Subcutaneous preadipocyte (primary cell): ENCODE results near the genes SLC30A2, ZNF593, SH3BGRL3 and ZNF683.

- CAGE, long polyA plus RNA = no peak
Observed at GRCh38 chr1:26045226-26046478, at the start of gene SLC30A2. Gene SLC30A2, minus strand, starts transcription at chr1:26046118.

DNA sequence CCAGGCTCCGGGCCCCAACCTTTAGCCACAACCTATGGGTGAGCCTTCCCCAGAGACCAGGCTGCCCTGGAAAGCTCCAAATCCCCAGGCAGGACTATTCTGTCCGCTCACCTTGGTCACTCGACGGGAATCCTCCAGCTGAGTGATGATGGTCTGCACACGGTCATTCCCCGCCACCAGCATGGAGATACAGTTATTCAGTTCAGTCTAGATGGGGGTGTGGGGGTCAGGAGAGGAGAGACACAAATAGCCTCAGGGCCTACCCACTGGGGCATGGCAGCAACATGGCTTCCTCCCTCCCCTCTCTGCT lies 7.3 kb downstream of the TRIM63 start:
- CAGE, long polyA plus RNA = no peak

DNA sequence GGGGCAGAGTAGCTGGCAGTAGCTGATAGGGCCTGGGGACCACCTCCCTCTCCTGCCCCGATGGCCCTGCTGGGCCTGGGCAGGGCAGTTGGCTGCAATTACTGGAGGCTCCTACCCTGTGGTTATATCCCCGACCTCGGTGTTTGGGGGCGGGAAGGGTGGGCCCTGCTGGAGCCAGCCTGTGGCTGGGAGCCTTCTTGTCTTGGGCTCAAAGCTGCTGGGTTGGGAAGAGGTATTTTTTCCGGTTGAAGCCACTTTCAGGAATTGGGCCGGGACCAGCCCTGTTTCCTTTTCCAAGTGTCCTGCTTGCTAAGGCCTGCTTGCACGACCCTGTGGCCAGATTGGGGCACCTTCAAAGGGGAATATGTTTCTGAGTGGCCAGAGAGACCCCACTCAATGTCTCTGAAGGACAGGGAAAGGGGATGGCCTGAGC lies 1.8 kb downstream of the FAM110D start:
- CAGE, long polyA plus RNA = no peak

DNA sequence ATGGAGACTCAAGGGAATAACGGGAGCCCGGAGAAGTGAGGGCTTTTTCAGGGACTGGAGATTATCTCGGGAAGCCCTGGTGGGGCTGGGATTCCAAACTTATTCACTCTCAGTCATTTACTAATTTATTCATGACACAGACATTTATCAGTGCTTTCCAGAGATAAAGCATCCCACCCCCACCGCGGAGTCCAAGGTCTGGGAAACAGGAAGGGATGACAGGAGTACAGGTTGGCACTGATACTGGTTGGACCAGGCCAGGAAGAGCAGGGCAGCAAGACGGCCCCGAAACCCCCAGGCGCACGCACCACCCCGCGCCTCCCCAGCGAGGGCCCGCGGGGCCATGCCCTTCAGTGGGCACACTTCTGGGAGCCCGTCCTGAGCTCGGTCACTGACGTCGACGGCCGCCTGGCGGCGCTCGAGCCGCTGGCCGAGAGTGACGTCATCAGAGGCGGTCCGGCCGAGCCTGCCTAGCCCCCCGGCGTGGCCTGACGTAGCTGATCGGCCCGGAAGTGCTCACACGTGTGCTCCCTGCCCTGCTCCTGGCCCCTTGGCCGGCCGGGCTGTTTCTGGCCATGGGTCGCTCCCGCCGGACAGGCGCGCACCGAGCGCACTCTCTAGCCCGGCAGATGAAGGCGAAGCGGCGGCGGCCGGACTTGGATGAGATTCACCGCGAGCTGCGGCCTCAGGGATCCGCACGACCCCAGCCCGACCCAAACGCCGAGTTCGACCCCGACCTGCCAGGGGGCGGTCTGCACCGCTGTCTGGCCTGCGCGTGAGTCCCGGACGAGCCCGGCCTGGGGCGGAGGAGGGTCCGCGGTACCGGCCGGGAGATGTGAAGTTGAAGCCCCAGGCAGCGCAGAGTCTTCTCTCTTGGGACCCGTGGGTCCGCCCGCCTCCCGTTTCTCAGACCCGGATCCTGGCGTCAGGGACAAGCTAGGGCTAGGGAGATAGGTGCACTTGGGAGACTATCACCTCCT lies at the start of gene ZNF593:
Gene ZNF593 (plus strand): TSS at position 500 of the 980 bp plus-strand sequence.
- CAGE, long polyA plus RNA = no peak

DNA sequence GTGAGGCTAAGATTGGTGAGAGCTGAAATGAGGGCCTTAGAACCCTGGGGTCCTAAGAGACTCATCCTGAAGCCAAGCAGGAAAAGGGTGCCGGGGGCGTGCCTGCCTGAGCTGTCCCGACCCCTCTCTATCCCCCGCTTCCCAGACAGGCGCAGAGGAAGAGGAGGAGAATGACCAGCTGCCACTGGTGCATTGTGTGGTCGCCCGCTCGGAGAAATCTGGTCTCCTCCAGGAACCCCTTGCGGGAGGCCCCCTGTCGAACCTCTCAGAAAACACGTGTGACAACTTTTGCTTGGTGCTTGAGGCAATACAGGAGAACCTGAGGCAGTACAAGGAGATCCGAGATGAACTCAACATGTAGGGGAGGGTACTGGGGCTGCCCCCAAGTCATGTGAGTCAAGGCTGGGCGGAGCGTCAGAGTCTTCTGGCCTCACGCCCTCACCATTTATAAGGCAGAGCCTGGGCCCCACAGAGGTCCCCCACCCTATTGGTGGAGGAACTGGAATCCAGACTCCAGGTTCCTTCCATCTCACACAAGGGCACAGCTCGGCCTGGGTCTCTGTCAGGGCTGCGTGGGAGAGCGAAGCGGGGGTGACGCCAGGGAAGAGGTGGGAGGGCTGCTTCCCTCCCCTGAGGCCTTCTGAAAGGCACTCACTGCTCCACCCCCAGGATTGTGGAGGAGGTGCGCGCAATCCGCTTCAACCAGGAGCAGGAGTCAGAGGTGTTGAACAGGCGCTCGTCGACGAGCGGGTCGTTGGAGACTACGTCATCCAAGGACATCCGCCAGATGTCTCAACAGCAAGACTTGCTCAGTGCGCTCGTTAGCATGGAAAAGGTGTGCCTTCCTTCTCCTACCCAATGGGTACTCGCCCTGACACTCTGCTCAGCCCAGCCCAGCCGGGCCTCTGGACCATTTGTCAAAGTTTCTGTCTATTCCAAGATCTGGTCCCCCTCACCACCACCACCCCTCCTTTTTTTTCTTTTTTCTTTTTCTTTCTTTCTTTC lies 10.6 kb downstream of the CATSPER4 start:
- CAGE, long polyA plus RNA = no peak

GRCh38 chr1:26255613-26255941 lies 21.6 kb downstream of the CEP85 start:
- CAGE, long polyA plus RNA = no peak

- CAGE, long polyA plus RNA = start-site peak on the plus strand at chr1:26280044-26280151, 98,548 and 32,815 reads in 2 replicates
Observed at GRCh38 chr1:26279902-26280504, at the start of gene SH3BGRL3. Gene SH3BGRL3, plus strand, starts transcription at chr1:26280086.

- CAGE, long polyA plus RNA = no peak
Observed at GRCh38 chr1:26283349-26283791, 3.5 kb downstream of the SH3BGRL3 start.

DNA sequence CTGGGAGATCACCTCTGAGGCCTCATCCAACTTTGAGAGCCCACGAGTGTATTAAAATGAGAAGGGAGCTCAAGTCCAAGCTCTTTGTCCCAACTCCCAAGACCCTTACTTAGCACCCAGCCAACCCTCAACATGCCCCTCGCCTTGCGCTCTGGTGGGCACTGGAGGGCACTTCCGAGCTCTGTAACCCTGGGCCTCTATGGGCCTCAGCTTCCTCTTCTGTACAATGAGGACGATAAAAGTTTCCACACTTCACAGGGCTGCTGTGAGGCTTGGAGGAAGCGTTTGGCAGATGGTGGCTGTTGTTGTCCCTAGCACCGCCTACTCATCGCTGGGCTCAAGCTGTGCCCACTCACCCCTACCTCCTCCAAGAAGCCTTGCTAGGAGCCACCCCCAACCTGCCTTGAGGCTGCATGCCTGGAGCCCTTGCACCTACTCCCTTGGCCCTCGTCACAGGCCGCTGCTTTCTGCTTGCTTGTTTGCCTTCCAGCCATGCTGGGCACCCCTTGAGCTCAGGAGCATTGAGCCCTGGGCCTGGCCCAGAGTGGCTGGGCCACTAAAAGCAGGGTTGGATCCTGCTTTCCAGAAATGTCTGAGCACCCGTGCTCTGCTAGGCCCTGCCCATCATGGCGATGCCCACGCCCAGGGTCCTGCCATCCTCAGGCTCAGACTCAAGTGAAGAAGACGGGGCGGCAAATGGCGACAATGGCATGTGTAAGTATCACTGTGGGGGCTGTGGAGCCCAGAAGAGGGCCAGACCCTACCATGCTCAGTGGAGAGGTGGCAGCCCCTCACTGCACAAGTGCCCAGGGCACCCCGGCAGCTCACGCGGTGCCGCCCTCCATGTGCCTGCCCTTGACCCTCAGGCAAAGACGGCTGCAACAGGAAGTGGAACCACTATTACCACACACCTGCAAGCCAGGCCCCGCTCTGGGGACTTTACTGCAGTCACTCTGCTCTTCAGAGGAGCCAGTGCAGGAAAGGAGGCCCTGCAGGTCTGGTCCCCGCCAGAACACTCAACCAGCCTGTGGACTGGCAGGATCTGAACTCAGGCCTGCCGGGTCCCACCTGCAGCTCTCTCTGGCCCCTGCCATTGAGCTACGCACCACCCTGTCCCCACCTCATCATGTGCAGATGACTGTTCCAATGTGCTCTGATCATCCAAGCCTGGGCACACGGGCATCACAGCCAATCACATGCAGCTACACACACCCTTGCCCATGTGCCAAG lies 9.5 kb downstream of the SH3BGRL3 start:
- CAGE, long polyA plus RNA = no peak

GRCh38 chr1:26308227-26308675 lies 1.8 kb upstream of the UBXN11 start:
- CAGE, long polyA plus RNA = no peak

DNA sequence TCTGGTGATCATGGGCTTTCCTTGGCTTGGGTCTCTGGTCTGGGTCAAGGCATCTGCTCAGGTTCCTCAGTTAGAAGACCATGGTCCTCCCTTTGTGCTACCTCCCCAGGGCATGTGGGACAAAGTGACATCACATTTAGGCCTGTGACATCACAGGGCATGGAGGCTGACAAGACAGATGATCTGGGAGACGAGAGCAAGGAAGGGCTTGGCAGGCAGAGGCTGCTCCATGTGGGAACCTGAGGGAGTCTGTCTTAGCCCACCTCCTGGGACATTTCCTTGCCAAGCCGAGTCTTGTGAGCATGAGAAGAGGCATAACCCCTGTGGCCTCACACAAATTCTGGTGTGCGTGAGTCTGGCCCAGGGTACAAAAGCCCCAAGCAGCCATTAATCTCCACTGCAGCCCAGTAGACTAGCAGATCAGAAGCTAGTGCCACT lies at the start of gene ZNF683:
Gene ZNF683 (minus strand): TSS at position 82 of the 438 bp plus-strand sequence.
- CAGE, long polyA plus RNA = no peak

- CAGE, long polyA plus RNA = no peak
Observed at GRCh38 chr1:26473353-26473961, 1.2 kb downstream of the HMGN2 start.

DNA sequence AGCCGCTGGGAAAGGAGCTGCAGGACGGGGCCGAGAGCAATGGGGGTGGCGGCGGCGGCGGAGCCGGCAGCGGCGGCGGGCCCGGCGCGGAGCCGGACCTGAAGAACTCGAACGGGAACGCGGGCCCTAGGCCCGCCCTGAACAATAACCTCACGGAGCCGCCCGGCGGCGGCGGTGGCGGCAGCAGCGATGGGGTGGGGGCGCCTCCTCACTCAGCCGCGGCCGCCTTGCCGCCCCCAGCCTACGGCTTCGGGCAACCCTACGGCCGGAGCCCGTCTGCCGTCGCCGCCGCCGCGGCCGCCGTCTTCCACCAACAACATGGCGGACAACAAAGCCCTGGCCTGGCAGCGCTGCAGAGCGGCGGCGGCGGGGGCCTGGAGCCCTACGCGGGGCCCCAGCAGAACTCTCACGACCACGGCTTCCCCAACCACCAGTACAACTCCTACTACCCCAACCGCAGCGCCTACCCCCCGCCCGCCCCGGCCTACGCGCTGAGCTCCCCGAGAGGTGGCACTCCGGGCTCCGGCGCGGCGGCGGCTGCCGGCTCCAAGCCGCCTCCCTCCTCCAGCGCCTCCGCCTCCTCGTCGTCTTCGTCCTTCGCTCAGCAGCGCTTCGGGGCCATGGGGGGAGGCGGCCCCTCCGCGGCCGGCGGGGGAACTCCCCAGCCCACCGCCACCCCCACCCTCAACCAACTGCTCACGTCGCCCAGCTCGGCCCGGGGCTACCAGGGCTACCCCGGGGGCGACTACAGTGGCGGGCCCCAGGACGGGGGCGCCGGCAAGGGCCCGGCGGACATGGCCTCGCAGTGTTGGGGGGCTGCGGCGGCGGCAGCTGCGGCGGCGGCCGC lies 1.0 kb downstream of the ARID1A start:
- CAGE, long polyA plus RNA = no peak

GRCh38 chr1:26700915-26701836 lies 5.4 kb downstream of the ARID1A start:
- CAGE, long polyA plus RNA = no peak

GRCh38 chr1:26743411-26744748 lies 43.9 kb upstream of the PIGV start:
- CAGE, long polyA plus RNA = no peak

- CAGE, long polyA plus RNA = no peak
Observed at GRCh38 chr1:26774103-26775201, 13.3 kb upstream of the PIGV start.

DNA sequence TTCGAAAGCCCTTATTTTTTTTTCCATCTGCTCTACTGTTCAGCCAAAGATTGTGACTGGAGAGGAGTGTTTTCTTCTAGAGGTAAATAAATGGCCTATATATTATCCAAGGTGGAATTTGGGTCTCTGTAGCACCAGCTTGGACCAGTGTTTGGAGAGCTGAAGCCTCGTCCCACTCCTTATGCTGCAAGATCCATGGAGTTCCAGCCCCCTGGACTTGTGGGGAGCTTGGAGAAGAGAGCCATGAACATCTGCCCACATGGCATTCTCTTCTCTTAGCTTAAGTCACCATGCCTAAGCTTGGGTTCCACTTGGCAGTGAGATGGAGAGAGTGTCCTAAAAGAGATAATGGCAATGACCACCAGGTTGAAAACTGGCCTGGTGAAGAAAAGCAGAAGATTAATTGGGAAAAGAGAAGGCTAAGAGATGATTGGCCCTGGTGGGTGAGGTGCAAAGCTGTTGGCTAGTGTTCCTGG lies 9.4 kb upstream of the PIGV start:
- CAGE, long polyA plus RNA = no peak

GRCh38 chr1:26785726-26786841 lies 1.7 kb upstream of the PIGV start:
- CAGE, long polyA plus RNA = no peak

- CAGE, long polyA plus RNA = no peak
Observed at GRCh38 chr1:26790580-26790908, 2.8 kb downstream of the PIGV start.

GRCh38 chr1:26889521-26890185 lies 430 bp downstream of the GPN2 start:
- CAGE, long polyA plus RNA = no peak